Measurements from ENCODE around the genes RABGGTB and BCL10.

GRCh38 chr1:71056108-71057387 lies 8.9 kb upstream of the PTGER3 start:
- PRO-cap: no peak
- RAMPAGE, long total RNA, 2 experiments: no peak in any of the 2 experiments

GRCh38 chr1:74467754-74468434 lies 44.5 kb downstream of the LRRC53 start:
- PRO-cap: no peak
- RAMPAGE, long total RNA, 2 experiments: no peak in any of the 2 experiments

DNA sequence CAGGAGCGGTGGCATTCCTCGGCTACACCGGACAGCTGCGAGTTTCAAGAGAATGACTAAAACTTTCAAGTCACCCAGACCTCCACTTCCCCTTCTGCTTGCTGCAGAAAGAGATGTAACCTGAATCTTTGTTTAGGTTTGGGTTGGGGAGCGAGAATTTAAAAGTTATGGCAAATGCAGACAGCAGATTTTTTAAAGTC lies 334 bp upstream of the LHX8 start:
- PRO-cap: no peak
- RAMPAGE, long total RNA, 2 experiments: no peak in any of the 2 experiments

- PRO-cap: bidirectional peak, plus-strand start at chr1:75786265, minus-strand start at chr1:75786077; unidirectional peak, minus-strand start at chr1:75786717
- RAMPAGE, long total RNA, 2 experiments: start-site peak on the plus strand in 2 of 2 experiments, at chr1:75786237-75786274 at its widest, 52 to 104 reads per replicate
Measured at GRCh38 chr1:75785933-75786946, at the start of gene RABGGTB. Gene RABGGTB, plus strand, starts transcription at chr1:75786256.

GRCh38 chr1:76068598-76069106 lies 5.9 kb upstream of the ST6GALNAC3 start:
- PRO-cap: no peak
- RAMPAGE, long total RNA, 2 experiments: no peak in any of the 2 experiments

- PRO-cap: no peak
- RAMPAGE, long total RNA, 2 experiments: no peak in any of the 2 experiments
Measured at GRCh38 chr1:76198154-76198634, 123.6 kb downstream of the ST6GALNAC3 start.

GRCh38 chr1:77084460-77084837 lies 134.8 kb downstream of the PIGK start:
- PRO-cap: unidirectional peak, minus-strand start at chr1:77084703
- RAMPAGE, long total RNA, 2 experiments: no peak in any of the 2 experiments

DNA sequence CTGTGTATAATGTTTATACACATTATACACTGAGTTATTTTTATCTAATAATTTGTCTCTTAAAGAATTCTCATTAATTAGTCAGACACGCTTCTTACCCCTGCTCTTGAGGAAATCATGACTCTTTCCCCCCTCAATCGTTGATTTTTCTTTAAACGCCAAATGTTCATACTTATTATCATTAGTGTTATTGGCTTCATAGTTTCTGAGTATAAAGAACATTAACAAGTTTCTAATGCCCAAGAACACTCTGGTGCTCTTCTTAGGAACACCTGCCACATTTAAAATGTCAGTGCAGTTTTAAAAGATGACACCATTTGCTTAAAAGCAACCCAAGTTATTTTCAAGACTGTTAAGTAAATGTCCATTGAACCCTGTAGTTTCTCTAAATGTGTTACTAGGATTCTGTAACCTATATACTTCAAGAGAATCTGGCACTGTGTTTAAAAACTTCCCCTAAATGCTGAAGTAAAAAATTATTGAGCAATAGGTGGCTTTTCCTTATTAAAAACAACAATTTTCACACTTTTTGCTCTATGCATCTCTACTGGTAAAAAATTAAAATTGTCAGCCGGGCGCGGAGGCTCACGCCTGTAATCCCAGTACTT lies 66.3 kb downstream of the ZZZ3 start:
- PRO-cap: no peak
- RAMPAGE, long total RNA, 2 experiments: no peak in any of the 2 experiments

GRCh38 chr1:77958345-77958808 lies 20.5 kb downstream of the FUBP1 start:
- PRO-cap: no peak
- RAMPAGE, long total RNA, 2 experiments: no peak in any of the 2 experiments

DNA sequence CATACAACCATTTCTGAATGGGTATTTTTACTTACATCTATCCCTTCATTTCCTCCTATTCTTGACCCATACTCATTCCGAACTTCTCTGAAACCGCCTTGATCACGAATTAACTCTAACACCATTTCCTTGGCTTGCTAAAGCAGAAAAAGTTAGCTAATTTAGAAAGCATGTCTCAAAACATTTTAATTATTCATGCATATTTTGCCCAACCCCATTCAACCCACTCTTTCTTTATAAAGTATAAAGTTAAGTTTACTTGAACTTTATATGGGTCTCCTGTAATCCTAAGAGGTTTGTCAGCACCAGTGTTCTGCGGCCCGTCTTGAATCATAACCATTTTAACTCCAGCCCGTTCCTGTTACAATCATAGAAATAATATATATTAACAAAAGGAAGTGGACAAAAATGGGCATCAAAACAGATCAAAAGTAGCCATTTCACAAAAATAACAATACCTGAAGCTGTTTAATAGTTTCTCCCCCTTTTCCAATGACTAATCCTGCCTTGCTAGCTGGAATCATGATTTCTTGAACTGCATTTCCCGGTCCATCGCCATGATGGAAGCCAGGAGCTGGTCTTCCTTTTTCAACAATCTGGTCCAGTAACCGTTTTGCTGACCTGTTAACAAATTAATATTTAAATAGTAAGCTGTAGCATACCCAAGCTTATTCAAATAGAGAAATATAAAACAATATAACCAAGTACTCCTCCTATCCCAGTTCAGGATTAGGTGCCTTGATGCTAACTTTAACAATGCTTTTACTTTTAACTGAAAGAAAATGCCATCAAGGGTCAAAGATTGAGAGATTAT lies 14.1 kb downstream of the FUBP1 start:
- PRO-cap: no peak
- RAMPAGE, long total RNA, 2 experiments: no peak in any of the 2 experiments

DNA sequence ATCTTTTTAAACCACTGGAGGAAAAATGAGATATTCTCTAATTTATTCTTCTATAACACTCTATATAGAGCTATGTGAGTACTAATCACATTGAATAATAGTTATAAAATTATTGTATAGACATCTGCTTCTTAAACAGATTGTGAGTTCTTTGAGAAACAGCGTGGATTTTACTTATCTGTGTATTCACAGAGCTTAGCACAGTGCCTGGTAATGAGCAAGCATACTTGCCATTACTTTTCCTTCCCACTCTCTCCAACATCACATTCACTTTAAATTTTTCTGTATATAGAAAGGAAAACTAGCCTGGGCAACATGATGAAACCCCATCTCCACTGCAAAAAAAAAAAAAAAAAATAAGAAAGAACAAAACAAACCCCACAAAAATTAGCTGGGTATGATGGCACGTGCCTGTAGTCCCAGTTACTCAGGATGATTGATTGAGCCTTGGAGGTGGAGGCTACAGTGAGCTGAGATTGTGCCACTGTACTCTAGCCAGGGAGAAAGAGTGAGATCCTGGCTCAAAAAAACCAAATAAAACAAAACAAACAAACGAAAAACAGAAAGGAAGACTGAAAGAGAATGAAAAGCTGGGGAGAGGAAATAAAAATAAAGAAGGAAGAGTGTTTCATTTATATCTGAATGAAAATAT lies 7.5 kb upstream of the IFI44 start:
- PRO-cap: no peak
- RAMPAGE, long total RNA, 2 experiments: no peak in any of the 2 experiments

- PRO-cap: no peak
- RAMPAGE, long total RNA, 2 experiments: no peak in any of the 2 experiments
Measured at GRCh38 chr1:79322974-79323727, 316.6 kb upstream of the ADGRL4 start.

DNA sequence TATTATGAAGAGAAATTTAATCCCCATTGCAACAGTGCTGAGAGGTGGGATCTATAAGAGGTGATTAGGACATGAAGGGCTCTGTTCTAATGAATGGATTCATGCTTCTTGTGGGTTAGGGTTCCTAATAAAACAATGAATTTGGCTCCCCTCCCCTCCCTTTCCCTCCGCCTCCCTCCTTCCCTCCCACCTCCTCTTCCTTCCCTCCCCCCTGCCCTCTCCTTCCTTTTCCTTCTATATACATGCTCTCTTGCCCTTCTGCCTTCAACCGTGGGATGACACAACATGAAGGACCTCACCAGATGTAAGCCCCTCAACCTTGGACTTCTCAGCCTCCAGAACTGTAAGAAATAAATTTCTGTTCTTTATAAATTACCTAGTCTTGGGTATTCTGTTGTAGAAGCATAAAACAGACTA lies 26.8 kb upstream of the SAMD13 start:
- PRO-cap: no peak
- RAMPAGE, long total RNA, 2 experiments: no peak in any of the 2 experiments

DNA sequence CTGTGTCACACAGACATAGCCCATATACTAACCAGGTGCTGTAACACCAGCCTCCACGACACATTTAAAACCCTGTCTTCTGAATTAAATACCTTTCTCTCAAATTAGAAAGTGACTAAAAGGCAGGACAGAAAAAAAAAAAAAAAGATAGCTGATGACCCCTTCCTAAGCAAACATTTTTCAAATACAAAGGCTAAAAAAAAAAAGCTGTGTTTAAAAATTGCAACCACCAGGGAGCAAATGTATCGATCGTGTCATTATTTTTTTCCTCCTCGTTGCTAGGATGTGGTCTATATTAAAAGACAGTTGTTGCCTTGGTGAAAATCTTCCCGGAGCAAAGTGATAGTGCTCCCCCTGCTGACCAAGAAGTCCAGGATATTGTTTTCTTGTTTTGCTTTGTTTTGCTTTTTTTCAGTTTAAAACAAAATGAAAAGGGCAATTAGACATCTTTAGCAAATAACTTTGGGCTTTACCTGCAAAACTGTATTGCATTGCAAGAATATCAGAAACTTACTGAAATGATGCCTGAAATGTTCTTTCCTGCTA lies 35.4 kb downstream of the DNASE2B start:
- PRO-cap: no peak
- RAMPAGE, long total RNA, 2 experiments: no peak in any of the 2 experiments

GRCh38 chr1:84443328-84443772 lies 35.7 kb upstream of the RPF1 start:
- PRO-cap: no peak
- RAMPAGE, long total RNA, 2 experiments: no peak in any of the 2 experiments

GRCh38 chr1:84582700-84583241 lies 8.5 kb upstream of the CTBS start:
- PRO-cap: no peak
- RAMPAGE, long total RNA, 2 experiments: no peak in any of the 2 experiments

DNA sequence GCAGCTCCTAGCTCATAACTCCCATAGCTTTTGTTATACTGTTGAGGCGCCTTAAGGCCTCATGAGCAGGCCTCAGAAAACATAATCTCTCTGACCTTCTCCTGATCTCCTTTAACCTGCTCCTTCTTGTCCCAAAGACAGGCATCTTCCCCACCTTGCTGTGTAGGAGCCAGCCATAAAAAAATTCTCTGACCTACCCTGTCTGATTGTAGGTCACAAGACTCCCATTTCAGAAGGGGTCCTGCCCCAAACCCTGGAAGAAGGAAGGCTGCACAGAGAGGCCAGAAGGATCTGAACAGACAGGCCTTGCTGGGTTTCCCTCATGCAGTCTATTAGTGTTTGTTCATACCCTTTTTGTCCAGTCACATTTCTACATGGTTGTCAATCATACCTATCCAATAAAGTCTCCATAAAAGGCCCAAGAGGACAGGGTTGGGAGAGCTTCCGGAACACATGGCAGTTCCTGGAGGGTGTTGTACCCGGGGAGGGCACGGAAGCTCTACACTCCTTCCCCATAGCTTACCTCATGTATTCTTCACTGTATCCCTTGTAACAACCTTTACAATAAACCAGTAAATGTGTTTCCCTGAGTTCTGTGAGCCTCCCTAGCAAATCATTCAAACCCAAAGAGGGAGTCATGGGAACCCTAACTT lies 28.2 kb downstream of the MCOLN2 start:
- PRO-cap: no peak
- RAMPAGE, long total RNA, 2 experiments: no peak in any of the 2 experiments

DNA sequence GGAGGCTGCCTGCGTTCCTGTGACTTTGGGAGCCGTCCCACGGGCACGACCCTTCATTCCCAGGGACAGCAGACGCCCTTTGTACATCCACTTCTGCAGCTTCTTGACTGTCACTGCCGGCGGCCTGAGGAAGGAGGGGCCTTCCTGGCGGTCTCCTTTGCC lies 607 bp downstream of the SYDE2 start:
- PRO-cap: no peak
- RAMPAGE, long total RNA, 2 experiments: no peak in any of the 2 experiments

DNA sequence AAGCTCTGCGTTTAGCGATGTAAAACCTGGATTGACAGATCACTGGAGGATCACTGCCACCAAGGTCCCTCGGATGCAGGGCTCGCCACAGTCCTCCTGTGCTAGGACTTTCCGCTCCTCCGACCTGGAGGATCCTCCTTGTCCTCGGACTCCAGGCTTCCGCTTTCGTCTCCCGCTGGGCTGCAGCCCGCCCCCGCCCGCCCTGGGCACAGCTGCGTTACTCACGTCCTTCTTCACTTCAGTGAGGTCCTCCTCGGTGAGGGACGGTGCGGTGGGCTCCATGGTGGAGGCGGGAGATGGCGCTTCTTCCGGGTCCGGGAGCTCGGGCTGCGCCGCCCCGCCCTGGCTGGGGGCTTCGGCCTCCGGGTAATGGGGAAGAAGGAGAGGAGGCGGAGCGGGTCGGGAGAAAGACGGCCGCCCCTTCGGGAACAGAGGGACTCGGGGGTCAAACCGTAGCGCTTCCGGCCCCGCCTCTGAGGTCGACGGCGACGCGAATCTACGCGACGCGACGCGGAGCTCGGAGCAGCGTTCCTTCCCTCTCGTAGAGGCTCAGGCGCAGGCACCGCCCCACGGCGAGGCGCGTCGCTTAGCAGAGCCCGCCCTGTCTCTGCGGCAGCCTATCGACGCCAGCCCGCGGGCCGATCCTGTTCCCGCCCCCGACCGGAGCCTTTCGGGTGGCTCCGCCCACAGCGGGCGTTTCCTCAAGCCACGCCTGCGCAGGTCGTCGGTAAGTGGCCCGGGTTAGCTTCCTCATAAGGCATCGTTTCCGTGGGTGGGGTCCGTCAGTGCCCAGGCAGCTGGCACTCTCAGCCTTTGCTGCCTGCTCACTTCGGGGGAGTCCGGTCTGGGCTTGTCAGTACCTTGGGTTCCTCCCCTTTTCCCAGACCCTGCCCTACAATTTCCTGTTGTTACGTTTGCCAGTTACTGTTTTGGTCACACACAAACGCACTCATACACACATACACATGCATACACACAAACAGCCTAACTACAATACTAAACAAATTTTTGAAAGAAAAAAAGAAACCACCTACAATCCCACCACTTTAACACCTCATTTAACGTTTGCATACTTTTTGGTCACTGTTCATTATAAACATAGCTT lies at the start of gene BCL10:
BCL10 (minus strand) TSS at position 562 of the 1,105 bp plus-strand sequence.
- PRO-cap: bidirectional peak, plus-strand start at position 241 of the sequence, minus-strand start at position 152 of the sequence; bidirectional peak, plus-strand start at position 778 of the sequence, minus-strand start at position 475 of the sequence
- RAMPAGE, long total RNA, 2 experiments: start-site peak on the minus strand in 2 of 2 experiments, centred at positions 456 to 469 of the sequence, 226 to 425 reads per replicate

DNA sequence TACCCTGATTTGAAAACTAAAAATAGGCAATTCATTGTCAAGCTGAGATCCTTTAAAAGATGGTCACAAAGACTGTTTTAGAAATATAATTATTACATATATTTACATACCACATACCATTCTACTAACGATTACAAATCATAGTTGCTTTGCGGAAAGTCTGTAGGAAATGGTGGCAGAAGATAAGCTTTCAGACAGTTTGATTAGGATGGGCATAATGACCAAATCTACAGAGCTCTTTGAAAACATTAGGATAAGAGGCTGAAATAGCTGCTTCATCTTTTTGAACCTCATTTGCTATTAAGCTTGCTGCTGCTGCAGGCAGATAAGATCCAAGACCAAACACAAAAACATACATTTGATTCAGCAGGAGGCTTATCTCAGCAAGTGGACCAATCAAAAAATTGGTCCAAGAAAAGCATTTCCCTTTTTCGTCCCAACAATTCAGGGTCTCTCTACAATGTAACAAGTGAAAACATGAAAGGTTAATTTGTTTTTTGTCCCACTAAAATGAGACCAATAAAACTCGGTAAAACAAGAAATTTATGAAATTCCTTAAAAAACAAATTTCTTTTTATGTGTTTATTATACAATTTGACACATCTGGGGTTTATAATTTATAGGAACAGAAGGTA lies 47.0 kb downstream of the DDAH1 start:
- PRO-cap: no peak
- RAMPAGE, long total RNA, 2 experiments: no peak in any of the 2 experiments